Mesenchymal stem cell of Wharton's jelly (primary cell): ENCODE results near the gene METAP1D.

GRCh38 chr2:169513923-169514309, 4.4 kb downstream of the KLHL41 start:
- CAGE, long polyA plus RNA: no peak

- CAGE, long polyA plus RNA: no peak
Measured at GRCh38 chr2:169583887-169584184, 315 bp upstream of the PPIG start.

- CAGE, long polyA plus RNA: no peak
Measured at GRCh38 chr2:170012538-170012866, 165.4 kb upstream of the MYO3B start.

GRCh38 chr2:170714976-170715085, 306 bp upstream of the SP5 start:
- CAGE, long polyA plus RNA: no peak

- CAGE, long polyA plus RNA: no peak
Measured at GRCh38 chr2:170822757-170823979, 6.5 kb downstream of the GAD1 start.

- CAGE, long polyA plus RNA: no peak
Measured at GRCh38 chr2:170929677-170930206, 689 bp downstream of the GORASP2 start.

DNA sequence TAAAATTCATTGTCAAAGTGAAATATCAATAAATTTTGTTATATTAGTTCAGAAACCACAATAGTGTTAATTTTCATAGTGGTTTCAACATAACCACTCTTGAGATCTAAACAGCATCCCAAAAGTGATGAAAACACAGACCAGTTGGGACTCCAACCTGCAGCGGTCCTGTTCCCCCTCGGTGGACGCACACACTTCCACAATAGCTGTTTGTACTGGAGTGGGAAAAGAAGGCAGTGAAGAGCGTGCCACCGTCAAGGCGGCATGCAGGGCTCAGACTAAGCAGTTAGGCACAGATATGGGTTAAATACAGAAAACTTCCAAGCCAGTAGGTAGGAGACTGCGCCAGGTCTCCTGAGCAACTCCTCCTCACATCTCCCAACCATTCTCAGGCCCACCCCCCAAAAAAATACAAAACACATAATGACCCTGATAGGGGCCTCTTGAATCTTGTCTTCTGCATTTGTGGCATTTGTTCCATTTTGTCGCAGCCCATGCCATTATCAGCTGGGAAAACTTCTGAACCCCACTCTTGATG, 57.6 kb downstream of the GORASP2 start:
- CAGE, long polyA plus RNA: no peak

DNA sequence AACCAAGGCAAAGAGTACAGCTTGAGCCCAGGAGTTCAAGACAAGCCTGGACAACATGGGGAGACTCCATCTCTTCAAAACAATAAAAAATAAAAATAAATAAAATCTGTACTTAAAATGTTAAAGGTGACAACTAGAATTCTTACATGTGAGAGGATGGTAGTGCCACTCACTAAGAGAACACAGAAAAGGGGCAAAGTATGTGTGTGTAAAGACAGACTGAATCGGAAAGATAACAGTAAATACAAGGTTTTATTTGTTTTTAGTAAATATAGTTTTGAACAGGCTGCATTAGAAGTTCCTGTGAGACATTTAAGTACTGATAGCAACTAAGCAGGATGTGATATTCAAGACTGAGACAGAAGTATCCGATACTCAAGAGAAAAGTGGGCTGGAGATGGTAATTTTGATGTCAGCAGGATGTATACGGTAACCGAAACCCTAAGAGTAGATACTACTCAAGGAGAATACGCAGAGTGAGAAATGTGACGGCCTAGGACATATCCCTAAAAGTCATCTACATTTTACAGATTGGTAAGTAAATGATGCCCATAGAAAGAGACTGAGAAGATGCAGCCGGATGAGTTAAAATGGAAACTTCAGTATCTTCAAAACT, 115.2 kb downstream of the GORASP2 start:
- CAGE, long polyA plus RNA: no peak

DNA sequence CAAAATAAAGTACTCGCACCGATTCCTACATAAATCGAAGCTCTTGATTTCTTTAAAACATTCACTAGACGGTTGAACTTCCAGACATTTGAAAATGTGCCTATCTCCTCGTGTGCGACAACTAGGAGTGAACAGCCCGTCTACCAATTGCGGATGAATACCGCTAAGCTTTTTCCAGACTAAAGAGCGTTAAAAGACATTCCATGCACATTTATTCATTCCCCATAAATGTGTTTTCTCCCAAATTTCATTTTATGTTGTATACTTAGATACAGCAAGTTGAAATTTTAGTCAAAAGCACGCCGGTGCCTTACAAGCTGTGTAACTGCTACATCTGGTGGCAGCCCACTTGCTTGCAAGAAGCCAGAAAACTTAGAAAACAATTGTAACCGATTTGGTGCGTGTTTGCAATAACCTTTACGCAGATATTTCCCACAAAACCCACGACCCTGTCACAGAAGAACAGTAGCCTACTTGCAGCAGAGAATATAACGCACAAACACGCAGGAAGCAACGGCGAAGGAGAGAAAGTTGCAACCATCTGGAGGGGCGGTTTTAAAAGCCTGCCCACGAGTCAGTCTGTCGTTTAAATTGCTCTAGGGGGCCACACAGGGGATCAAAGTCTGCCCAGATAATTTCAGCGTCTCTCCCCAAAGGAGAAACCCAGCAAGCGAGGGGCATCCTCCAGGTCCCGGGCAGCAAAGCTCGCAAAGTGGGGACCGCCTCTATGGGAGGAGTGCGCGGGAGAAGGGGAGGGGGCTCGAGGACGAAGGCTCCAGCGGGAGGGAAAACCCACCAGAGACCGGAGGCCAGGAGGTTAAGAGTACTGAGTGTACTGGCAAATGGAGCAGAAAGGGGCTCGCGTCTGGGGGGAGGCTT, 1.3 kb downstream of the TLK1 start:
- CAGE, long polyA plus RNA: no peak

GRCh38 chr2:171248360-171248860, 87.7 kb upstream of the TLK1 start:
- CAGE, long polyA plus RNA: no peak

- CAGE, long polyA plus RNA: no peak
Measured at GRCh38 chr2:171521337-171521731, 940 bp upstream of the CYBRD1 start.

- CAGE, long polyA plus RNA: no peak
Measured at GRCh38 chr2:171534819-171535404, 12.6 kb downstream of the CYBRD1 start.

- CAGE, long polyA plus RNA: no peak
Measured at GRCh38 chr2:171923145-171923600, 912 bp downstream of the HAT1 start.

DNA sequence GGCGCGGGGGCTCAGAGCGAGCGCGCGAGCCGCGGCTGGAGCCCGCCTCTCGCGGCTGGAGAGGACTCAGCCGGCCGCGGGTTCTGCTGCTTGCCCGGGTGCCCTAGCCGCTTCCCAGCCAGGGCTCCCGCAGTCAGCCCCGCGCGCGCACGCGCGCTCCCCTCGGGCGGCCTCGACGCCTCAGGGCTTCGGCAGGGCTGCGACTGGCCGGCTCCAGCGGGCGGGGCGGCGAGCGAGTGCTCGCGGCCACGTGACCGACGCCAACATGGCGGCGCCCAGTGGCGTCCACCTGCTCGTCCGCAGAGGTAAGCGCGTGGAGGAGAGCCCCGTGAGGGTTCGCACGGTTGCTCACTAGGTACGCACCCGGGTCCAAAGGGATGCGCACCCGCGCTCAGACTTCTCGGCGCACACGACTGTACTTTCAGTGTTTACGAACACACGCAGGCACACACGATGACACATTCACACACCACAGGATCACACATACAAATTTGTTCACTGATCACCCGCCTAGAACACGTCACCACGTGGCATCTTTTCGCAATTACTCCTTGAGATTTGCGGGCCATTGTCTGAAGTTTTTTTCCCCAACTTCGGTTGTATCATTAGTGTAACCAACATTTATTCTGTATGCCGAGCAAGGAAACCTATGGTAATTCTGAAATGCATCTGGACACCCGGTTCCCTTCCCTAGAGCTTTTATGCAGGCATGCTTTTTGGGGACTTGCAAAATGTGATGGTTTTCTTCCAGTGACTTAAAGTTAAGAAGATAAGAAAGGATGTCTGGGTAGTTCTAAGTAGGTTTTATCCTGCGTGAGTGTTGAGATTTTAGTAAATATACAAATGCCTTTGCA, at the start of gene METAP1D:
Gene METAP1D, plus strand, starts transcription at position 249 of the 854 bp plus-strand sequence.
- CAGE, long polyA plus RNA: no peak

GRCh38 chr2:172099000-172099712, 3.5 kb downstream of the DLX2 start:
- CAGE, long polyA plus RNA: no peak

DNA sequence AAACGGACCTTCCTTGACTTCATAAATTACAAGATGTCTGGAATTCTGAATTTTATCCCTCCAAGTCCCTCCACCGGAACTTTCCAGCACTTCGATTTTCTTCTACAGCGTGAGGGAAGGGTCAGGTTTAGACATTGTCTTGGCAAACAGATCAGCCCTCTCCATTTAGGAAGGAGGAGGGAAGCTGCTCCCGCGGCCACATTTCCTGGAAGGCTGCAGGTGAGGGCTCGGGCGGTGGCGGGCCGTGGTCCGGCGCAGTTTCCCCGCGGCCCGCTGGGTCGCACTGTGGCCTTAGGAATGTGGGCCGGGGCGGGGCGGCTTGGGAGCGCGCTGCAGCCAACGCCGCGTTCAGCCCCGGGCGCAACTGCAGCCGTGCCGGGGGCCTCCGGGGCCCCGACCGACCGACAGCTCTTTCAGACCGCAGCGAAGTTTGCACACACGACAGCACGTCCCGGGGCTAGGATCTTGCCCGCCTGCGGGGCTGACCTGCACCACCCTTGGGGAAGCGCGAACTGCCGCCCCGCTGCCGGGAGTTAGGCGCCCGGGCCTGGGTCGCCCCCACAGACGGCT, 69.7 kb upstream of the DLX2 start:
- CAGE, long polyA plus RNA: no peak

DNA sequence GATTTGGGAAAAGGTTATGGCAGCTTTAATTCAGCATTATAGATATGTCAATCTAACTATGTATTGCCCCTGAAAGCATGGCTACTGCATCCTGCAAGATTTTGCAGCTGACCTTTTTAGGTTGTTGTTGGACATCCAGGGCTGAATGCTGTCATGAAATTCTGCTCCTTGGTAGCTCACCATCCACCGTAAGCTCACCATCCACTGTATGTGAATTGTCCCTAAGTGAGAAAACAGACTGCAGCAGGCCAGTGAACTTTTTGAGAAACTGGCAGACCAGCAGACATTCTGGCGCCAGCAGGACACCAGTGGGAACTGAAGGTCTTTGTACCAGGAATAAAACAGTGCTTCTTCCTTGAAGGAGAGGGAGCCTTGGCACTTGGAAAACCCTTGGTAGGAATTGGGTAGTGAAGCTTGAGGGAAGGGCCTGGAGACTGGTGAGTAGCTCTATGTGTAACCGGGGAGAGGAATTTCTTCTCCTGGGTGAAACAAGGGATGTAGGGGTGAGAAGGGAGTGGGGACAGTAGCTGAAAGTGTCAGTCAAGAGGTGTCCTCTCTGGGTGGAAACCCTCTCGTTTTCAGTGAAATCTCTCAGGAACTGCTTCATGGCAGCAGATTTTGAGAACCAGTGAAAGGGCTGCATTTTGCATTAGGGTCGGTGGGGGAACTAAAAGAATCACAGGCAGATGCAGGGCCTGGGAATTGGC, 131.3 kb upstream of the DLX2 start:
- CAGE, long polyA plus RNA: no peak

- CAGE, long polyA plus RNA: no peak
Measured at GRCh38 chr2:172280636-172281190, 146.7 kb upstream of the ITGA6 start.

GRCh38 chr2:172329691-172330760, 97.4 kb upstream of the ITGA6 start:
- CAGE, long polyA plus RNA: no peak

- CAGE, long polyA plus RNA: no peak
Measured at GRCh38 chr2:172335656-172336174, 91.7 kb upstream of the ITGA6 start.